REH cell (cell line): ENCODE measurements around a stretch of chr1.

- PRO-cap: no peak
These were observed 5.3 kb upstream of the SDE2 start for GRCh38 chr1:226004433-226004778.

DNA sequence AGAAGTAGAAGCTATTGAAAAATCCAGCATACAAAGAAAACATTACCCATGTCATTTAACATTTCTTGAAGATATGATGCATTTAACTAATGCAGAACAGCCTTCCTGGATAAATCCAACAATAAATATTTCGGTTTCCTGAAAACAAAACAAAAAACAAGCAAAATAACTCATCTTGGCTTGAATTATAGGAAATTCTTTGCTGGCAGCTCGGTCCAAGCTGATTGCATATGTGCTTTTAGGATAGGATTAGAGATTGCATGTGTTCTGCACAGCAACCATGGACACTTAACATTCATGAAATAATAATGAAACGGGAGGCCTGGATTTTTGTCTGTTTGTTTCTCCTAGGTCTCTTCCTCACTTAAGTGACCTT is 1.6 kb upstream of the H3-3A start:
- PRO-cap: no peak

DNA sequence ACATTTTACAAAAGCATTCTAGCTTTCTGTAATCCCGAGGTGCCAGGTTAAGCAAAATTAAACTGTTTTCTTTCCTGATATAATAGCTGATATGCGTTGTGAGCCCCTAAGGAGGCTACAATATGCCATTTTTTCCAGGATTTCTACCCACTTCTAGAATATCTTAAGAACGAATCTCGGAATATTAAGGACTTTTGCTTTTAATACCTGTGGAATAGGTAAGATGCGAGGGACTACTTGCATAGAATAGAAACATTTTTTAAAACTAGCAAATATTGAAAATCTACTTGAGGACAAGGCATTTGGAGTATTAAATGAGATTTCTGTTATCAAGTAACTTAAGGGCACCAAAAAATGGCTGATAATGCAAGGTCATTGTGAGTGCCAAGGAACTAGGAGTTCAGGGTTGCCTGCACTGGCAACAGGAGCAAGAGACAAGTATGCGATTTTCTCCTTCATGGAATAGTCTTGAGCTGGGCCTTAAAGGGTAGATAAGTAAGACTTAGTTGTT is 6.0 kb downstream of the H3-3A start:
- PRO-cap: no peak

DNA sequence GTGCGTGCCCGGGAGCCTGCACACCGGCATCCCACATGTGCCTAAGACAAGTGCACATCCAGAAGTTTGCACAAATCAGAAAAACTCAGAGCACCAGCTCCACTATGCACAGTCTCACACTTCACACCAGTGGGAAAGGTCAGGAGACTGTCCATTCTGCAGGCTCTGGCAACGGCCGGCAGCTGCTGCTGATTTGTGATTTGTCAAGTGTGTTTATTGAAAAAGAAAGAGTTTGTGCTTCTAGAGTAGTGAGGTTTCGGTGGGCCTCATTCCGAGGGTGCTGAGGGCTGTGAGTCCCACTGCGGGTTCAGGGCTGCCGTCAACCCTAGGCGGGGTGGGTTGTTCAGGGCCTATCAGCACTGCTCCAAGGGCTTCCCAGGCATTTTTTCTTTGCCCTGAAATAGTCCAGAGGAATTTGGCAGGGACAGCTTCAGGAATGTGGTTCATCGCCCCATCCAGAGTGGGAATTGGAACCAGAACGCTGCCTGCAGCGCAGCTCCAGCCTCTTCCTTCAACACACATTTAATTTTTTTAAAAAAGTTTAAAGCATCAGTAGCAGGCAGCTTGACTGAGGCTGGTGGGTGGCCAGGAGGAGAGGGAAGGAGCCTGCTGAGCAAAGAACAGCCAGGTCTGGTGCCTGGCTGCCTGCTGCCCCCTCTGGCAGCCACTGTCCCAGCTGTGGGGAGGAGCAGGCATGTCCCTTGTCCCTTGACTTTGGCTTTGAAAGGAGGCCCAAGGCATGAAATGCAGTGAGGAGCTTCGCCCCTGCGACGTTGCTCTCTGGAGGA is 19.6 kb downstream of the STUM start:
- PRO-cap: no peak

DNA sequence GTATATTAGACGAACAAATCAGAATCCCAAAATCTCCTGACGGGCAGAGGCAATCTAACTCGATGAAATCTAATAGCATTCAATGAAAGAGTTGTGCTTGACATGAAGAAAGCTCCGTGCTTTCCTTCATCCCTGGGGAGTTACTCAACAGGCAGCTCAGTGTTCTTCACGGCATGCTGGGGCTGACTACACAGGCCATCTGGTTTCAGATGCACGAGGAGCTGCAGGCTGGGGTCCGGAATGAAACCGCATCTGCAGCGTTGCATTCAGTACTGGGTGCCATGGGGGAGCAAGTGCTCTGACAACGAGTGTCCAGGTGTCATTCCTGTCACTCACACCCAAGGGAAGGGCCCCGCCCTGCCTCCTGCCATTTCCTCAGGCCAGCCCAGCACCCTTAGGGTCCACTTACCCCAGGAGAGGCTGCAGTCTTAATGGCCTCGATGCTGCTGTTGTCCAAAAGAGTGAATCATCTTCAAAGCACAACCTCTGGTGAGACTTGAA is 61.3 kb downstream of the STUM start:
- PRO-cap: no peak

GRCh38 chr1:226779486-226779924 is 40.4 kb upstream of the ITPKB start:
- PRO-cap: no peak

GRCh38 chr1:226814999-226815661 is 55.3 kb upstream of the PSEN2 start:
- PRO-cap: no peak

GRCh38 chr1:226875860-226876485 is 5.6 kb downstream of the PSEN2 start:
- PRO-cap: no peak

GRCh38 chr1:226895418-226895996 is 25.1 kb downstream of the PSEN2 start:
- PRO-cap: no peak

- PRO-cap: no peak
These were observed 33.7 kb downstream of the PSEN2 start for GRCh38 chr1:226904012-226904585.

DNA sequence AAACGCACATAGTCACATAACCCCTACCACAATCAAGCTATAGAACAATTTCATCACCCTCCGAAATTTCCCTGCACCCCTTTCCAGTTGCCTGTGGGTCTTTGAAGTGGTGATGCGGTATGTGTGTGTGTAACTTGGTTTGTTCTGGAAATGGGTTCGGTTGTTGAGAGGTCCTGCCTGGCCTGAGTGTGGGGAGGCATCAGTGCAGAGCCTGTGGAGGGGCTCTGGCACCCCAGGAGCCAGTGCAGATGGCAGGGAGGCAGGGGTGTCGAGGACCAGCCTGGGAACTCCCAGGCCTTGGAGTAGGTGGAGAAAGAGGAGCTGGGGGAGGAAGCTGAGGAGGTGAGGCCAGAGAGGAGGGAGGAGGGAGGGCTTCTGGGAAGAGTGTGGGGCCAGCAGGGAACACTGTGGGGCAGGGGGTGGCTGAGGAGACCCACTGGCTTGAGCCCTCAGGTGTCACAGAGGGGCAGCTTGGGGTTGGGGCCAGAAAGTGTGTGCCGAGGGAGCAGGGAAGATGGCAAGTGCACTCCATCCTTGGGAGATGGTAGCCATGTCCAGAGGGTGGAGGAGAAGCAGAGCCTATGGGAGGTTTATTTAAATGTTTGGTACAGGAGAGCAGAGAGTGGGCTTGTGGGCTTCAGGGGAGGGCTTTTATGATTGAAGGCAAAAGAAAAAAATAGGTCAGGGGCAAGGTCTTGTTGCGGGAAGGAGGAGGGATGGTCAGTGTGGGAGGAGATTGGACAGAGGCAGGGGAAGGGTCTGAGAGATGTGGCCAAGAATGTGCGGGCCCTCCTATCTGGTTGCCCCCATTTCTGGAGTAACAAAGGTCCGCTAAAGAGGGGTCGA is 3.9 kb downstream of the COQ8A start:
- PRO-cap: no peak

- PRO-cap: no peak
These were observed 33.9 kb downstream of the COQ8A start for GRCh38 chr1:226973987-226974450.

DNA sequence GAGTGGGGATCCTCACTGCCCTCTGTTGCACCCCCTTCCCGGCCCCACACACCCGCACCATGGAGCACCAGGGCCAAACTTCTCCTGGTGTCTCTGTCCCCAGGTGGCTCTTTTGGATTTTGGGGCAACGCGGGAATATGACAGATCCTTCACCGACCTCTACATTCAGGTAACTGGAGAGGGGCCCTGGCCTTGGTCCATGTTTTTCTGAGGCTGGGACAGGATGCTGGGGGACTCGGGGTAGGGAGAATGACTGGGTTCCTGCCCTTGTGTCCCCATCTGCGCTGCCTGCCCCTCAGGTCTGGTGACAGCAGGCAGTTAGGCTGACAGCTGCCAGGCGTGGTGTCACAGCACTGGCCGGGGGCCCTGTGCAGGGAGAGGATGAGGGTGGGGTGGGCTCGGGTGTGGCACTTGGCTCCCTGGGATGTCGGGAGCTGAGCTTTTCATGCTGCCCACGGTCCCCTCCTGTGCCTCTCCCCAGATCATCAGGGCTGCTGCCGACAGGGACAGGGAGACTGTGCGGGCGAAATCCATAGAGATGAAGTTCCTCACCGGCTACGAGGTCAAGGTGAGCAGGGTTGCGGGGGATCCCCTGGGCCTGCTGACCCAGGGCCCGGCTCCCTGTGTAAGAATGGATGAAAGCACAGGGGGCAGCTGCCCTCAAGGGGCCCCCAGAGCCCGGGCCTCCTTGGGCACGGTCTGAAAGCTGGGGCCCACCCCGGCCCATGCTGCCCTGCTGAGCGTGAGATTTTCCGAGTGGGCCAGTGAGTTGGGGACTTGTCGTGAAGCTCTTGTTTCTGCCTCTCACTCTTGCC is 44.9 kb downstream of the COQ8A start:
- PRO-cap: no peak

DNA sequence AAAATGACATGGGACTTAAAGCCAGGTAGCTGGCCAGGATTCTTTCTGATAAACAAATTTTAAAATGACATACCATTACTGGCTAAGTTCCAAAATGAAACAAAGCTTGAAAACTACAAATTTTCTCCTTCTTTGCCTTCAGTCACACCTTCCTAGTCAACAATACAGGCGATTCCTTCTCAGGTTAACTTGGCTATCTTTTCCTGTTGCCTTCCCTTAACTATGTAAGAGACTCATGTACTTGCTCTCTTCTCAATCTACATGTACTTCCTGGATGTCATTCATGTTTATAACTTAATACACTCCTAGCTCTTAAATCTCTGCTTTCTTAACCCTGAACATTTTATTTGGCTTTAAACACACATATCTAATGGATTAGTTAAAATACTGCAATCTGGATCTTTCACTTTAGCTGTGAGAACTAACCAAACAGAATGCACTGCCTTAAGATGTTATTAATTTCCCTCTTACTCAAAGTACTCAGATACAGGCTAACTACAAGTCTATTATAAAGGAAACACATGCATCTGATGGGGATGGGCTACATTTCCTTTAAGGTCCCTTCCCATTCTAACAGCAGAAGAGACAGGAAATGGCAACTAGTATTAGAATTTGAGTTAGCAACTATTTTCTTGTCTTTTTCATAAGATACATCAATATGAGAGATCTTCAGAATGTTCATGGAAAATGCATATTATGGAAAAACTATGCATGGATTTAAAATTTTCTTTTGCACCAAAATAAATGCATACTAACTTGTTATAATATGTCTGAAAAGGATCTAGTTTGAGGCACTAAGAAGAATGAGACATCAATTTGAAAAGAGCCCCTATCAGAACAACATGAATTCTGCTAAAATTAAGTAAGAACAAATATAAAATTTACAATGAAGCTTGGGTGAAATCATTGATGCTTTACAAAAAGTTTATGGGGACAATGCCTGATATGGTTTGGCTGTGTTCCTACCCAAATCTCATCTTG is 97.3 kb downstream of the COQ8A start:
- PRO-cap: no peak

DNA sequence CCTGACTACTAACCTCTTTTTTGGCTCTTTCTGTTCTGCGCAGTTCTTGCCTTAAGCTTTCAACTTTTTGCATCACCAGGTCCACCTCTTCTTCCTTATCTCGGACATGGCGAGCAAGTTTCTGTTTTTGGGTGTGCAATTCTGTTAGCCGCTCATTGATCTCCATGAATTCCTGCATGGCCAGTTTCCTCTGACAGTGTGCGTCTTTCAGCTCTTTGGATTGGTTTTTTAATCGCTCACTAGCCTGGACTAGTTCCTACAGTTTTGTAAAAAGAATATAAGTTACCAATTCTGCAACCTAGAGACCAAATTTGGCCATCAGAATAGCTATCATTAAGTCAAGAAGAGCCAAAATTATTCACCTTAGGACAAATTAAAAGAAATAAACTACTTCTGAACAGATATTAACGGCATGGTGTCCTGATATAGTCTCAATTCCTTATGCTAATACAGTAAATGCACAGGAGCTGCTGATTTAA is 172.6 kb downstream of the COQ8A start:
- PRO-cap: no peak

GRCh38 chr1:227139486-227139977 is 178.8 kb downstream of the CDC42BPA start:
- PRO-cap: no peak

DNA sequence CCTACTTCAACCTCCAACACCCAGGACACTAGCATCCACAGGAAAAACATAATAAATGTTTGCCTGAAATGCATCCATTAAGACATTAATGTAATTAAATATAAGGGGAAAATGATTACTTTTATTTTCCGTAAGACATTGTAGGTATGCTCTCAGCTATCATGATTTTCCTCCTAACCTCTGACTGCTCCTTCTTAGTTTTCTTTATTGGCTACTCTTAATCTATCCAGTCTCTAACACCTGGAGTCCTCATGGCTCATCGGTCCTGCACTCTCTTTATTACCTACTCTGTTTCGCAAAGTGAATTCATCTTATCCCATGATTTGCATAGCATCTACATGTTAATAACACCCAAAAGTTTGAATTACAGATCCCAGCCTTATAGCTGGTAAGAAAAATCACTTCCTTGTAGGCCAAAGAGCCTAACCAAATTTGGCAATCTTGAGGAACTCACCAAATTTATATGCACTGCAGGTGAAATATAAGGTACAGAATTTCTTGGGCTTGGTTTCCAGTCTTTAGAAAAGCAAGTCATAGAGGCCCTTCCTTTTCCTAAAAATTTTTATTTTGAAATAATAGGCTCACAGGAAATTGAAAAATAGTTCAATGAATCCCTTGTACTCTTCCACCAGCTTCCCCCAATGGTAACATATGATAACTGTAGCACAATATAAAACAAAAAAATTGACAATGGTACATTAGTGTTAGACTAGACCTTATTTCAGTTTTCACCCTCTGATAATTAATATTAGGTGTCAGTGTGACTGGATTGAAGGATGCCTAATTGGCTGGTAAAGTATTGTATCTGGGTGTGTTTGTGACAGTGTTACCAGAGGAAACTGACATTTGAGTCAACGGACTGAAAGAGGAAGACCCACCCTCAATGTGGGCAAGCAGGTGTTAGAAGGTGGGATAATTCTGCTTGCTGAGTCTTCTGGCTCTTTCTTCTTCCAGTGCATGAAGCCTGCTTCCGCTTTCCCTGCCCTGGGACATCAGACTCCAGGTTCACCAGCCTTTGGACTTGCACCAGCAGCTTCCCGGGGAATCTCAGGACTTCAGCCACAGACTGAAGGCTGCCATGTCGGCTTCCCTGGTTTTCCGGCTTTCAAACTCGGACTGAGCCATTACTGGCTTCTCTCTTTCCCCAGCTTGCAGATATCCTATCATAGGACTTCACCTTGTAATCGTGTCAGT is 136.0 kb downstream of the CDC42BPA start:
- PRO-cap: no peak

DNA sequence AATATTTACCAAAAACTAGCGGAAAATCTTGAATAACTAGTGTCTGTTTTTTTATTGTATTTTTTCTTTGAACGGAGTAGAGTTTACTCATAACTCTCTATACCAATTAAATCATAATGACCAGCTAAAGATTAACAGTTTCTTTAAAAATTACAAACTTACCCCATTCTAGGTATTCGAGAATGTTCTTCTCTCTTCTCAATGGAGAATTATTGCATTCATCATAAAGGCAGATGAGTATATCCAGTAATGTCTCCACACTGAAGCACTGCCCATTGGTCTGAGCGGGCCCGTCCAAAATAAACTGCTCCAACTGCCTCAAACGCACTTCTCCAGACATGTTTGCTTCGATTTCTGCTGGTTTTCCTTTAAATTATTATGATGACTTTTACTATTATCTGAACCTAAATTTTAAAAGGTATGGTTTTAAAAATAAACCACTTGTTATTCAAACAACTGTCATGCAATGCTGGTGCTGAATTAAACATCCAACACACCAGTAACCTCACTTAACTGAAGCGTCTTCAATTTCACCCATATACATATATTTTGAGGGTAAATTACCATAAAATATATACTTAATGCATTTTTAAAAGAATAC is 1.3 kb downstream of the CDC42BPA start:
- PRO-cap: no peak

GRCh38 chr1:227541893-227543108 is 21.1 kb upstream of the ZNF678 start:
- PRO-cap: no peak

GRCh38 chr1:227757717-227758316 is 22.6 kb downstream of the SNAP47 start:
- PRO-cap: no peak